Skeletal muscle satellite cell (primary cell): ENCODE measurements around the gene H6PD.

- CAGE, long polyA plus RNA = no peak
These were observed 115.6 kb upstream of the SLC45A1 start for GRCh38 chr1:8202125-8202943.

DNA sequence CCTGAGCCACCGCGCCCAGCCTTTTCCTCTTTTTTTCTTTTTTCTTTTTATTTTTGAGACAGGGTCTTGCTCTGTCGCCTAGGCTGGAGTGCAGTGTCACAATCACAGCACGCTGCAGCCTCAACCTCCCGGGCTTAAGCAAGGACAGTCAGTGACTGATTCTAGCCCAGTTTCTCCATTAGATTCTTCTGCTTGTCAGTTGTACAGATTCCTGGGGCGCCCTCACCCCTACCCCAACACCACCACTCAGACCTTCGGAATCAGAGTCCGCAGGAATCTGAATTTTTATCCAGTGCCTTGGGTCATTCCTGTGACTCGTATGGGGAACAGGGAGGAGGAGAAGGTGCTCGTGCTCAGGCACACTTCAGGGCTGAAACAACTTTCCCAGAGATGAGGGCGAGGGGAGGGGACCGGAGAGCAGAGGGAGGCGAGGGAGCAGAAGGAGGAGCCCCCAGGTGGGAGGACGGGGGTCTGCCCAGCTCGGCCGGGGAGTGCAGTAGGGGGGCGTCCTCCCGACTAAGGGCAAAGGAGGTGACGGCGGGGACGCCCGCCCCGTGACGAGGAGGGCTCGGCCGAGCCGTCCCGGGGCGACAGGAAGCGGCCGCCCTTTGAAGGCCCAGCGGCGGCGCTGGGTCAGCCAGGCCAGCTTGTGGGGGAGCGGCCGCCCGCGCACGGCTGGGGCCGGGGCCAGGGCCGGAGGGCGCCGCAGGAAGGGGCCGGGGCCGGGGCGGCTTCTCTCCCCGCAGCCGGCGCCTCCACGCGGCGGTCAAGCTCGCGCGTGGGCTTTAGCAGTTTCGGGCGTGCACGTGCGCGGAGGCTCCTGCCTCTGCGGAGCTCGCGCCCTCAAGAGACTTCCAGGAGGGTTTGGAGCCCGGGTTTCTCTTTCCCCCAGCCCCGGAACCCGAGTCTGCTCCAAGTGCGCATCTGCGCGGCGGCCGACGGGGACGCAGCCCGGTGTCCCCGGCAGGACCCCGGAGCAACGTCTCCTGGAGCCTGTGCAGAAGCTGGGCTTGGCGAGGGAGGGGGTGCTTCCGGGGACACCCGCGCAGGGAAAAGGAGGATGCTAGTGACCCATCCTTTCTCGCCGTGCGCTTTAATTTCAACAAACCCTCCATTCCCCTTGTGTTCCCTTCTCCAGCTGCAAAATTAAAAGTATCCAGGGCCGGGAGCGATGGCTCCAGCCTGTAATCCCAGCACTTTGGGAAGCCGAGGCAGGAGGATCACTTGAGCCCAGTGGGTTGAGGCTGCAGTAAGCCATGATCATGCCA is 100.8 kb upstream of the SLC45A1 start:
- CAGE, long polyA plus RNA = no peak

DNA sequence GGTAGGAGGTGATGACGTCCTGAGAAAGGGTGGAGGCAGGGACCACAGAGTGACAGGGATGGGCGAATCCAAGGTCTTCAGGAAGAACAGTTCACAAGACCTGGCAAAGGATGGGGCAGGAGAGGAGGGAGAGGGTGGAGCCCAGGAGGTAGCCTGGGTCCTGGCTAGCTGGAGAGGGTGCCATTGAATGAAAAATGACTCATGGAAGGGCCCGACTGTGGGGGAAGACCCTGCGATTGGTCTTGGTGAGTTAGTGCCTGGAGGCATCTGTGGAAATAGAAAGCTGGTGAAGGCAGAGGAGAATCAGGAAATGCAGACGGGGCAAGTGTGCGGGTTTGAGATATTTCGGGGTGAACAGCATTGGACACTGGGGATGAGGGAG is 60.3 kb upstream of the SLC45A1 start:
- CAGE, long polyA plus RNA = no peak

GRCh38 chr1:8360924-8361727 is 43.2 kb downstream of the SLC45A1 start:
- CAGE, long polyA plus RNA = no peak

DNA sequence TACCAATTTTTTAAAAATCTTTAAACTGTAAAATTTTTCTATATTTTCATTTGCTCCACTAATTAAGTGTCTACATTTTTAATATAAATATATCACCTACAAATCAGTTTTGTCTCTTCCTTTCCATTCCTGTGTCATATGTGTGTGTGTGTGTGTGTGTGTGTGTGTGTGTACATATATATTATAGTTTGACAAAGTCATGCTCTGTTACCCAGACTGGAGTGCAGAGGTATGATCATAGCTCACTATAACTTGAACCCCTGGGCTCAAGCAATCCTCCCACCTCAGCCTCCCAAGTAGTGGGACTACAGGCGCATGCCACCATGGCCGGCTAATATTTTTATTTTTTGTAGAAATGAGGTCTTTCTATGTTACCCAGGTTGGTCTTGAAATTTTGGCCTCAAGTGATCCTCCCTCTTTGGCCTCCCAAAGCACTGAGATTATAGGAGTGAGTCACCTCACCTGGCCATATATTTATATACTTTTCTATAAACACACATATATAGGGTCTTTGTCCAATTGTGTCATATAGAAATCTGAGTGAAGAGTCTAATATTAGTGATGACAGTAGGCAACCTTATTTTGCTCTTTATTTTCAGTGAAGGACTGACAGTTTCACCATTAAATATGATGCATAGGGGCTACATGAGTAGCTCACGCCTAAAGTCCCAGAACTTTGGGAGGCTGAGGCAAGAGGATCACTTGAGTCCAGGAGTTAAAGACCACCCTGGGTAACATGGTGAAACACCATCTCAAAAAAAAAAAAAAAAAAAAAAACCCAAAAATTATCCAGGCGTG is 82.4 kb downstream of the SLC45A1 start:
- CAGE, long polyA plus RNA = no peak

DNA sequence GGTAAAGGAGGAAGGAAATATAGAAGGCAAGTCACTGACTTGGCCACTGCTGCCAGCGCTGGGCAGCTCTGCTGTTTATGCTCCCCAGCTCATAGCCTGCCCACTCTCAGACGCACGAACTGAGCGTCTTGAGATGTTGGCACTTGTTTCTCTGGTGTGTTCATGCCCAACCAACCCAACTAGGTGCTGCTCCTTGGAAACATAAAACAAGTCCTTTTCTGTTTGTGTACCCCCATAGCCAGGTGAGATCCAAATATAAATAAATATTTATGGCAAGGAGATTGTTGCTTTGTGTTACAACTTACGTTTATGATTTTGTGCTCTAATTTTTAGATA is 110.2 kb downstream of the SLC45A1 start:
- CAGE, long polyA plus RNA = no peak

GRCh38 chr1:8430293-8431080 is 112.6 kb downstream of the SLC45A1 start:
- CAGE, long polyA plus RNA = no peak

DNA sequence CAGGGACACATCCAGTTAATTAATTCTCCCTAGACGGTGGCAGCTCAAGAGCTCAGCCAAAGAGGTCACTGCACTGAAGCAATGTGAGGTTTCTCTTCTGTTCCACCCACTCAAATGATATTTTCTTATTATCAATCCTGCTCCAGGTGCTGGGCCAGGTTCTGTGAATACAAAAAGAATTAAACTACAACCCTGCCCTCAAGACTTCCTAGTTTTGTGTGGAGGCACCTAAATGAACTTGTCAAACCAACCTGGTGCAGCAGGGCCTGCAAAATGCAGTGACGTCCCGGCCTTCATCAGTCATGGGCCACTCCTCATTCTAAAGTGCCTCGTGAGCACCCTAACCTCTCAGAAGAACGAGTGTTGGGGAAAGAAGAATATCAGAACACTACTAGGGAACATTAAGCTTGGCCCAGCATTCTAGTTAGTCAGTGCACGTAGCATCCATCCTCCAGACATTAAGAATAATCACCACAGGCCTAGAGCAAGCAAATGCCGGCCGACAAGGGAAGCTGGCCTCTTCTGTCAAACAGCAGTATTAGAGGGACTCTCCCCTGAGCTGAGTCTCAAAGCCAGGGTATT is 137.8 kb downstream of the SLC45A1 start:
- CAGE, long polyA plus RNA = no peak

DNA sequence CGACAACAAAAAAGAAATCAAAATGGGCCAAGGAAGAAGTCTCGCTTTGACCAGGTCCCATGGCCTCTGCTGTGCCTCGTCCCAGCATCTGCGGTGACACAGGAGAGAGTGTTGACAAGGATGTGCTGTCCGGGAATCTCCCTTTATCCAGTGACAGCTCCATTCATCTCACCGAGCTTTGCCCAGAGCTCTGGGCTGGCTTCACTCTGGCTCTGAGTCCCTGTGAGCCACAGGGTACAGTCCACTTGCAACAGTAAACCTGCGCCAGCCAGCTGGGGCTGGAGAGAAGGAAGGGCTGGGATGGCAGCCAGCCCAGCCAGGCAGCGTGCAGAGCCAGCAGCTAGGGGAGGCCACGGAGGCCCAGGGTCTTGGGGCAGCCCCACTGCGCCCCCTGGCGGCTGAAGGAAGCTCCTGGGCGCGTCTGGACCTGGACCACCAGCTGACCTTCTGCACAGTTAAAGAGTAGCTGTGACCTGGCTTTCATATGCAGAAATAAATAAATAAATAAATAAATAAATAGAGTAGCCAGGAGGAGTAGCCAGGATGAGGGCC is 29.7 kb downstream of the ENO1 start:
- CAGE, long polyA plus RNA = no peak

GRCh38 chr1:9031462-9032232 is 5.4 kb upstream of the SLC2A7 start:
- CAGE, long polyA plus RNA = no peak

GRCh38 chr1:9037443-9037950 is 11.3 kb upstream of the SLC2A7 start:
- CAGE, long polyA plus RNA = no peak

- CAGE, long polyA plus RNA = no peak
These were observed 51.2 kb upstream of the GPR157 start for GRCh38 chr1:9179619-9180987.

DNA sequence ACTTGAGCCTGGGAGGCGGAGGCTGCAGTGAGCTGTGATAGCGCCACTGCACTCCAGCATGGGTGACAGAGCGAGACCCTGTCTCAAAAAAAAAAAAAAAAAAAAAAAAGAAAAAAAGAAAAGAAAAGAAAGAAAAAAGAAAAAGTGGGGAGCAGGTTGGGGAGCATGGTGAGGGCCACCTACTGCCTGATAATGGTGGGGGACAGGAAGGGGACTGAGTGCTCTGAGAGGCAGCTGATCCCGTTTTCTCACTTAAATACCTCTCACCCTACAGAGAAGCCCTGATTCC is 769 bp upstream of the H6PD start:
- CAGE, long polyA plus RNA = no peak

DNA sequence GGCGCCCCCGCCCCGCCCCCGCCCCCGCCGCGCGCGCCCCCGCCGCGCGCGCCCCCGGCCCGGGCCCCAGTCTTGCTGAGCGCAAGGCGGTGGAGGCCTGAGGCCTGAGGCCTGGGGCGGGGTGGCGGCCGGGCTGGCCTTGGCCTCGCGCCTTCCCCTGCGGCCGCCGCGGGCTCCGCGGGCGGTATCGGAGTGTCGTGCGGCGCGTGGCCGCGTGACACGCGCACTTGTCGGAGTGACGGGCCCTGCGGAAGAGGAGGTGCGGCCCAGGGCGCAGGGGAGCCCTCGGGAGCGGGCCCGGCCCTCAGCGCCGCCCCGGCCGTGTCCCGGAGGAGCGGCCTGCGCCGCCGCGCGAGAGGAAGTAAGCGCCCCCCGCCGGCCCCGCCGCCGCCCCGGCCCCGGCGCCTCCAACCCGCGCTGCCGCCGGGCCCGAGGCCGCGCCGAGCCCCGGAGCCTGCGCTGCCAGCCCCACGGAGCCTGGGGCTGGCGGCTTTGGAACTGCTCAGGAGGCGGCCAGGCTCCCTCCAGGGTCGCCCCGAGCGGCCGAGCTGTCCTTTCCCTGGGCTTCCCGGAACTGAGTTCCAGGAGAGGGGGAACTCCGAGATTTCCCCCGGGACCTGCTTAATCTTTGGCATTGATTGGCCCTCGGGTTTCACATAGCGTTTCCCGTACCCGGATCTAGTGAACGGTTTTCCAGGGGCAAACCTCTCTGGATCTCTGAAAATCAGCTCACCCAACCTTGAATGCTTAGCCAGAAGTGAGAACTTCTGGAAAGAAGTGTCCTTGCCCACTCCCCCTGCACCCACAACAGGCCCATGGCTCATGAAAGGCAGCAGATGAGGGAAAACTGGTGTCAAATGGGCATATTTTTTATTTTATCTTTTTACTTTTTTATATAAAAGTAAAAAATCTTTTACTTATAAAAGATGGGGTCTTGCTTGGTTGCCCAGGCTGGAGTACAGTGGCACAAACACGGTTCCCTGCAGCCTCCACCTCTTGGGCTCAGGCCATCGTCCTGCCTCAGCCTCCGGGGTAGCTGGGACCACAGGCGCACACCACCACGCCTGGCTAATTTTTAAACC is at the start of gene H6PD:
TSS of gene H6PD (plus strand) at position 69 of the 1,082 bp plus-strand sequence.
- CAGE, long polyA plus RNA = no peak

DNA sequence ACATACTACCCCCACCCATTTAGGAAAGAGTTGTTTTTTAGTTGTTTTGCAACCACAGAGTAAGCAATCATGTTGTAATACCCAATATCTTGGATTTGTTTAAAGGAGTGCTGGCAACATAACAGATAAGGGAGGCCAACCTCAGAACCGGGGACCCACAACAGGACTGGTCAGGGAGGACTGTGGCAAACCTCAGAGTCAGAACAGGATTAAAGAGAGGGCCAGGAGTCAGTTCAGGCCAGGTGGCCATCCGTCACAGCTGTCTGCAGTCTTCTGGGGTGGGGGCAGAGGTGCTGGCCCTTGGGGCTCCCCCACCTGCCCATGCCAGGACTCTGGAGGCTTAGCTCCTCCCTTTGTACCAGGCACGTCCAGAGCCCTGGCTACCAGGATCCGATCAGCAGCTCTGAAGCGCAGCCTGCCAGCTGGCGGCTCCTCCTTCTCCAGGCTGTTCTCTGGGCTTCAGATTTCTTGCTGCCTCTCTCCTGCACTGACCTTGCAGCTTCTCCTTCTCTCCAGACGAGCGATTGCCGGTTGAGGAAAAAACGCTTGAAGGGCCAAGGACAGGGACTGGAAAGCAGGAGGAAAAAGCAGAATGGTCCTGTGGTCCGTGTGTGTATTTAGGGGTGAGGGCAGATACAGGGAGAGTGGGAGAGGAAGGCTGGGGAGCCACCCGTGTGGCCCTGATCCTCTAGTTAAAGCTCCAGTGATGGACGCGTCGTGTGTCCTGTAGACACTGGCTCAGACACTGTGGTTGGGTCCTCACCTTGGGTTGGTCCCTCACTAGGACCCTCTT is 8.0 kb downstream of the H6PD start:
- CAGE, long polyA plus RNA = no peak

DNA sequence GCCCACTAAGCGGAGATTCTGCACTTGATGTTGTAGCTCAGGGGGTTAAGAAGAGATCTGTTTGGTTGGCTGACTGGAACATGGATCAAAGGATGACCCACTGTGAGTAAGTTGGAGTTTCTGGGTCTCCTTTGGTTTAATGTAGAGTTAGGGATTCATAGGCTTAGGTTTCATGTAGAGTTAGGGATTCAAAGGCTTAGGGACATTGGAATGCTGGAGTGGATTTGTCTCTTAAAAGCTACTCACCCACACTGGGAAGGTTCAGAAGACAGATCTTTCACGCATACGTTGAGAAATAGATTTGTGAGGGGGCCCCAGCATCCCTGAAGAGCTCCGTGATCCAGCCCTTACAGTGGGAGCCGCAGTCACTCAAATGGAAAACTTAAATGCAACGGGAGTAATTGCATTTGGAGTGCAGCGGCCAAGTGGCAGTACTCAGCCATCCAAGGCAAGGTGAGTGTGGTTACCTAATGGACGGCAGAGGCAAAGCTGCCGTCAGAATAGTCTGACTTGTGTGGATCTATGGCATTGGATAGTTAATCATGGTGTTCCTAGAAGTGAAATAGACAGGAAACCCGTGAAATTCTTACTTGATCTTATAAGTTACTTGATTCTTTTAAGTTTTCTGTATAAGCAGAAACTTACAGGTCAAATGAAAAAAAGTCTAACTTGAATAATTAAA is 5.1 kb downstream of the SPSB1 start:
- CAGE, long polyA plus RNA = no peak

- CAGE, long polyA plus RNA = no peak
These were observed 32.9 kb downstream of the SPSB1 start for GRCh38 chr1:9325433-9326079.

GRCh38 chr1:9363105-9363521 is 70.4 kb downstream of the SPSB1 start:
- CAGE, long polyA plus RNA = no peak

DNA sequence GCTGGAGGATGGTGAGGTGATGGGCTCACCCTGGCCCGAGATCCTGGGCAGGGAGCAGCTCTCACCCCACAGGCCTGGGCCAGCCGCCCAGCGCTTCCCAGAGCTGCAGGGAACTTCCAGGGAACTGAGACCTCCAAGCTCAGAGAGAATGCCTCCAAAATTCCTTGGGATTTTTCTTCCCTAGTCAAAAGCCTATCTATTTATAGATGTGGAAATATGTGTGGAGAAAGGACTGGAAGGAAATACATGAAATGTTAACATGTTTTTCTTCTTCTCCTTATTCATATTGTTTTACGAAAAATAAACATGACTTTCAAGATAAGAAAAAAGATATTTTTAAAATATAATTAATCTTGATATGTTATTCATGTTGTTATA is 121.2 kb downstream of the SPSB1 start:
- CAGE, long polyA plus RNA = no peak

DNA sequence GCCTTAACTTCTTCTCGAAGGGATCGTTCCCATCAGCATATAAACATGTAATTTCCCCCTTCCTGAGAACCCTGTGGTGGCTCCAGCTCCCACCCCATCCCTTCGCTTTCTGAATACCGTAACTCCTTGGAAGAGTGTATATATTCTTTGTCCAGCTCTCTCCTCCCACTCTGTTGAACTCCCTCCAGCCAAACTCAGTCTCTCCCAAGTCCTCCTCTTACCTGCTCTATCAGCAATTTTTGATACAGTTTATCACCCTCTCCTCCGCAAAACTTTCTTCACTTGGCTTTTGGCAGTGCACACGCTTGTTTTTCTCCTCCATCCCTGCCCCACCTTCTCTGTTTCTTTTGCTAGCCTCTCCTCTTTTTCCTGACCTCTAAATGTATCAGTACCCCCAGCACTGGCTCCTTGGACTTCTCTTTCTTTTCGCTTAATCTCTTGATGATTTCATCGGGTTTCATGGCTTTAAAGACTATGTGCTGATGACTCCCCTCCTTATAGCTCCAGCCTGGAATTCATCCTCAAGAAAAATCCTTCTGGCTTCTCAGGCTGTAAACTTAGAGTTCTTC is 109.8 kb upstream of the SLC25A33 start:
- CAGE, long polyA plus RNA = no peak